Fallopian tube (tissue), 1 donor: ENCODE measurements around a stretch of chr9.

GRCh38 chr9:134220244-134221170 is 84.6 kb downstream of the WDR5 start:
- PRO-cap, result no peak

GRCh38 chr9:134243746-134244314 is 82.4 kb upstream of the RXRA start:
- PRO-cap, result no peak

DNA sequence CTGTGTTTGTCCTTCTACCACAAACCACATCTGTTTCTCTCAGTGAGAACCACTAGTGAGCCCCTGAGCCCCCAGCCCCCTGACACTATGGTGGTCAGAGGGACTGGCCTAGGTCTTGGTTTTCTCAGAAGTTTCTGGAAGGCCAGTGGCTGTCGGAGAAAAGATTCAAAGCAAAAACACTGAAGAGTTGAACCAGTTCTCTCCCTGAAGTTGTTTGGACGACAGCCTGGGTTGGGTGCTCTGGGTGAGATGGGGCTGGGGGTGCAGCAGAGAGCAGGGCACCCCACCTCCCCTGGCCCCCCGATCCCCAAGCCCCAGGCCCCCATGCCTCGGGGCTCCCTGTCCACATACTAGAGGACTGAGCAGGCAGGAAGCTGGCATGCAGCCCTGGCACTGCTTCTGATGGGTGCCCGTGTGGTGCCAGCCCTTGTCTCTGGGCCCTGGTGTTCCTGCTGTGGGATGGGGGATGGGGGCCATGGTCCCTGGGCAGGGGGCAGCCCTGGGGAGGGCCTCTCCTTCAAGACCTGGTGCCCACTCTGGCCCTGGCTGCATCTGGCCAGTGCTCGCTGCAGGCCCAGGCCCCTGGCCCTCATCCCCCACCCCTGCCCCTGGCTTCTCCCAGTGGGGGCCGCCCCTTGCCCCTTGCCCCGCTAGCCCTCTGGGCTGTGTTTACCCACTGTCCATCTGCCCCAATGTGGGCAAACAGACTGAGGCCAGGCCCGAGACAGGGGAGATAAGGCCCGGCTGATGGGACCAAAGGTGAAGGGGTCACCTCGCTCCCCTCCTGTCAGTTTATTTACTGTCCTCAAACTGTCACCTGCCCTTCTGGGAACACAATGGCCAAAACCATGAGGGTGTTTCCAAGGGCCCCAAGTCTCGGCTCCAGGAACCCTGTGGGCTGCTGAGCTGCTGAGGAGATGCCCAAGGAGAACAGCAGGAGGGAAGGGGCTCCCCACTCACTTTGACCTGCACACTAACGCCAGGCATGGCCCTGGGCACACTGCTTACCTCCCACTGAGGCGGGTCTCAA is 67.3 kb upstream of the RXRA start:
- PRO-cap, result no peak

DNA sequence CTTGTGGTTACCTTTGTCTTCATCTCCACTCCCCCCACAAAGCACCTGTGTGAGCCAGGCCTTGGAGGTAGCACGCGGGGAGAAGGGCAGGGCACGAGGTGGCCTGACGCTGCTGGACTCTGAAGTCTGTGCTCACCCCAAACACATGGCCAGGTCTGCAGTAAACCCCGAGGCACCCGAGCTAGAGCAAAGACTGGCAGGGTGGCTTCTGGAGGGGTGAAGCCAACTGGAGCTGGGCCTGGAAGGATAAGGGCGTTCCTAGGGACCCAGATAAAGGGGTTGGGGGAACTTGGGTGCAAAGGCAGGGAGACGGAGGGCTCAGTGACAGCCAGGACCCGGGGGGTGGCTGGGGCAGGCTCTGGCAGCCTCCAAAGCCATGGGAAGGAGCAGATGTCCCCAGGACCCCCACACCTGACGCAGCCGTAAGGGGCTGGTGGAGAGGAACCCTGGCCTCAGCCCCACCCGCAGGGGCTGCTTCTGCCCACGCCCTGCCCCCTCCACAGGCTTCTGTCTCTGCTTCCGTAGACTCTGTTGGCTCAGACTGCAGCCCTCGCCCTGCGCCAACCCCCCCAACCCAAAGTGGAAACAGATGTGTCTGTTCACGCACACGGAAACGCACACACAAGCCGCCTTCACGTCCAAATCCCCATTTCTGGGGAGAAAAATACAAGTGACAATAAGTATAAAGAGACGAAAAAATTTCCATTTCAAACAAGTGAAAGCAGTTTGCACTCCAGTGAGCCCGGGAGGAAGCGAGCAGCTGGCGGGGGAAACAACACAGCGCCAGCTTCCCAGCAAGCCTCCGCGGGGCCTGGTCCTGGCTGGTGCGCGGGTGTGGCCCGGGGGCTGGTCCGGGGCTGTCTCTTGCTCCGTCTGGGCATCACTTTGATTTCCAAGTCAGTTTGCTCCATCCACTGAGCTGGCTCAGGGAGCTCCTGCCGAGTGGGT is 32.7 kb upstream of the RXRA start:
- PRO-cap, result unidirectional peak, plus-strand start at position 736 of the sequence

GRCh38 chr9:134347995-134348909 is 22.0 kb downstream of the RXRA start:
- PRO-cap, result no peak

GRCh38 chr9:134361737-134362579 is 35.7 kb downstream of the RXRA start:
- PRO-cap, result no peak

GRCh38 chr9:134366616-134367328 is 40.5 kb downstream of the RXRA start:
- PRO-cap, result no peak

- PRO-cap, result no peak
Measured at GRCh38 chr9:134373479-134373673, 47.1 kb downstream of the RXRA start.

DNA sequence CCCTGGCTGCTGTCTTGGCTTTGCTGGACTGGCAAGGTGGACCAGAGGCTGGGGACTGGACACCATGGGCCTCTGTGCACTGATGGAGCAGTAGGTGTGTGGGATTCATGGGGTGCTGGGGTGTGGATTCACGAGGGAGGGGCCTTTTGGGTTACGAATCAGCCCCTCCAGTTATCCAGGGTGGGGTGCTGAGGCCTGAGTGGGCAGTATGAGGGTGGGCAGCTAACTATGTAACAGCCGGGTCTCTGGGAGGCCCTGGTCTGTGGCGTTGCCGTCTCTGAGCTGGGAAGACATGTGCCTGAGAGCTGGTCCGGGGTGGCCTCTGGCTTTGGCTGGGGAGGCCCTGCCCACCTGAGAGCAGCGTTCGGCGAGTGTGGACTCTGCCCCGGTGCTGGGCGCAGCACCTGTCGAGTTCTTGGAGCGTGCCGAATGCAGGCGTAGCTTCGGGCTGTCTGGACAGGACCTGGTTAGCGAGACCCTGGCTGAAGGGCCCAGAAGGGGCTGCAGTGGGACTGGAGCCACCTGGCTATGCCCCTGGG is 56.3 kb downstream of the RXRA start:
- PRO-cap, result no peak

GRCh38 chr9:134390261-134391275 is 64.3 kb downstream of the RXRA start:
- PRO-cap, result no peak

DNA sequence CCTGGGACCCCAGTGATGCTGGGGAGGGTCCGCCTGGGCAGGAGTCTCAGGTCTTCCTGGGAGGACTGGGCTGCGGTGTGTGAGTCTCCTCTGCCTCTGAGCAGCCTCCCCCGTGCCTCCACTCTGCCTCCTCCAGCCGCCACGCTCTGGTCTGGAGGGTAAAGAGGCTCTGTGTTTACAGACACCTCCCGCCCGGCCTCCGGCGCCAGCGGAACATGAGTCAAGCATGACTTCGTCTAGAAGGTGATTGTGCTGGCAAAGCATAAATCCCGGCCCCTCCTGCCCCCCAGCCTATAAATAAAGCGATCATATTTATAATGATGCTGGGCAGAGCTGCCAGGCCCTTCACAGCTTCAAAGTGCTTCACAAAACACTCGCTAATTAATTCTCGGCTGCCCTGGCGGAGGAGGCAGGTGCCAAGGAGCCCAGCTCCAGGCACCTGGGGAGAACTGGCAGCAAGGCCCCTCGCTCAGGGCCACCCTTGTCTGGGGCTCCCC is 87.6 kb downstream of the RXRA start:
- PRO-cap, result unidirectional peak, minus-strand start at position 148 of the sequence

- PRO-cap, result no peak
Measured at GRCh38 chr9:134502753-134503303, 138.8 kb upstream of the COL5A1 start.

DNA sequence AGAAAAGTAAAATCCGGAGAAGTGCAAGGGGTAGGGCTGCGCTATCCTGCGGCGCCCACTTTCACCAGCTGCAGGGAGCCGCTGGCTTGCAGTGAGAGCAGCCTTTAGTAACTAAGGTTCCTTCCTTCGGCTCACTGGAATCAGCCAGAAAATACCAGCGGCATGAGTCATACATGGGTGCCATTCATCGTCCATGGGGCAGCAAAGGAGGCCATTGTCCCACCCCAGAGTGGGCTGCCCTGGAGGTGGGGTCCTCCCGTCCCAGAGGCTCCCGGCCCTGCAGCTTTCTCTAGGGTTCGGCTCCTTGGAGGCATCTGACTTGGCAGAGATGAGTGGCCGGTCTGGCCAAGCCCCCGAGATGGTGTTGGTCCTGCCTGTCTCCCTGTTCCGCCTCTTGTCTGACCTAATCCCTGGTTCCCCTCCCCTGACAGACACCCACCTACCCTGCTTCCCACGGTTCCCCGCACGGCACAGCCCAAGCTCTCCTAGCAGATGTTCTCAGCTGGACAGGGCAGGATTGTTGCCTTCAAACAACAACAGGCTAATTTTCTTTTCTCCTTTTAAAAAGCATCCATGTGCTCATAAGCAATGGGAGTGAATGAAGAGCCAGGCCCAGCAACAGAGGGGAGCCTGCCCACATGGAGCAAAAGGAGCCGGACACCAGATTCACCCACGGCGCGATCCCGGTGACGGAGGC is 97.1 kb upstream of the COL5A1 start:
- PRO-cap, result no peak

DNA sequence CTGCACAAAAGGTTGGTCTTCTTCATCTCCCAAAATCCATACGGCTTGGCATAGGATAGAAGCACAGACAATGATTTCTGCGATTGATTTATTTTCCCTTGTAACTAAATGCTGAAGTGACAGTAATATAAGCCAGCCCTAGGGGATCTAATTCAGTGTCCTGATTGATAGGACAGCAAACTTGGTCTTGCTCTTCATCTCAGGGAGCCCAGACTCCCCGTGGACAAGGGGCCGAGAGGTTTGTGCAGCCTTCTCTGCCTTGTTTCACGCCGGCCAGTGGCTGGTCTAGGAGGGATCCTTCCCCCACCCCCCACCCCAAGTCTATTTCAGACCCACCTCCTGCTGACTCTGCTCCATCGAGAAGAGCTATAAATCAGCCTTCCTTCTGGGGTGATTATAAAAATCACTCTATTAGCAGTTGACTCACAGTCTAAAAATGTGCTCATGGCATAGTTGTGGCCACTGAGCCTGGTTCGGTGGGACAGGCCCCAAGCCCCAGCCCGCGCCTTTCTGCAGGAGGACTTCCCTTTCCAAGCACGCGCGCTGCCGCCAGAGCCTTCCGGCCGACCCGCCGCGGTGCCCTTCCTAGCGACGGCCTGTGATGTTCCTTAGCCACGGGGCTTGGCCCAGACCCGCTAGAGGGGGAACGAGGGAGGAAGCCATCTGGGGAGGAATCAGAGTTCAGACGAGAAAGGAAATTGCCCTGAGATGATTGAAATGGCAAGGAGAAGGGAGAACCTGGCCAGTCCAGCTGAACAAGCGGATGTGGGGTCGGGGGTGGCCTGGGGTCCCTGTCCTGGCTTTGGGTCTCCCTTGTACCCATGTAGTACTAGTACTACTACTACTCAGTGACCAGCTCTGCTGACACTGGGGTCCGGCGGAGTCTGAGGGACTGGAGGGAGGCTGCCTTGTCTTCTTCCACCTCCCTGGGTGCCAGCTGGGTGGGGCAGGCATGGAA is 89.6 kb upstream of the COL5A1 start:
- PRO-cap, result no peak

GRCh38 chr9:134640909-134641390 is 653 bp upstream of the COL5A1 start:
- PRO-cap, result no peak

DNA sequence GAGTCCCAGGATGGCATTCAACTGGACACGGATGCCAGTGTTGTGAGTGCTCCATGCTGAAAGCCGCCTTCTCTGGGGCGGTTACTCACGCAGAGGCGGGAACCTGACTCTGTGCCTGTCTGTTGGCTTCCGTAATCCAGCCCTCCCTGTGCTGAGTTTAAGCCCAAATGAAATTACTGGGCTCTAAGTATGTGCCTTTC is 20.2 kb downstream of the COL5A1 start:
- PRO-cap, result no peak

GRCh38 chr9:134692305-134692838 is 50.8 kb downstream of the COL5A1 start:
- PRO-cap, result no peak

GRCh38 chr9:134706786-134707189 is 65.2 kb downstream of the COL5A1 start:
- PRO-cap, result no peak

DNA sequence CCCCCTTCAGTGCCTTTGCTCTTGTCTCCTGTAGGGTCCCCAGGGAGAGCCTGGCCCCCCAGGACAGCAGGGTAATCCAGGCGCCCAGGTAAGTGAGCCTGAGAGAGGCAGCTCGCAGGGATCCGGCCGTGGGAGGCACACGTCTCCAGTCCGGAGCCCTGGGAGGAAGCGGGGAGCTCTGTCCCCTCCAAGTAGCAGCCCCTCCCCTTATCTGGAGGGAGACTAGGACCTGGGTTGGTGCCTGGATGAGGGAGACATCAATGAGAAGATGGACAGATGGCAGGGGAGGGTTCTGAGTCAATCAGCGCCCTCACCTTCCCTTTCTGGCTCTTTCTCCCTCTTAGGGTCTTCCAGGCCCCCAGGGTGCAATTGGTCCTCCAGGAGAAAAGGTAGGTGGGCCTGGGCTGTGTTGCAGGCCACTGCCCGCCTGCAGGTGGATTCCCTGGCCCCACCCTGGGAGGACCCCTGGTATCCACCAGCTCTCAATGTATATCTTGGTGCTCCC is 113.6 kb upstream of the FCN2 start:
- PRO-cap, result no peak

DNA sequence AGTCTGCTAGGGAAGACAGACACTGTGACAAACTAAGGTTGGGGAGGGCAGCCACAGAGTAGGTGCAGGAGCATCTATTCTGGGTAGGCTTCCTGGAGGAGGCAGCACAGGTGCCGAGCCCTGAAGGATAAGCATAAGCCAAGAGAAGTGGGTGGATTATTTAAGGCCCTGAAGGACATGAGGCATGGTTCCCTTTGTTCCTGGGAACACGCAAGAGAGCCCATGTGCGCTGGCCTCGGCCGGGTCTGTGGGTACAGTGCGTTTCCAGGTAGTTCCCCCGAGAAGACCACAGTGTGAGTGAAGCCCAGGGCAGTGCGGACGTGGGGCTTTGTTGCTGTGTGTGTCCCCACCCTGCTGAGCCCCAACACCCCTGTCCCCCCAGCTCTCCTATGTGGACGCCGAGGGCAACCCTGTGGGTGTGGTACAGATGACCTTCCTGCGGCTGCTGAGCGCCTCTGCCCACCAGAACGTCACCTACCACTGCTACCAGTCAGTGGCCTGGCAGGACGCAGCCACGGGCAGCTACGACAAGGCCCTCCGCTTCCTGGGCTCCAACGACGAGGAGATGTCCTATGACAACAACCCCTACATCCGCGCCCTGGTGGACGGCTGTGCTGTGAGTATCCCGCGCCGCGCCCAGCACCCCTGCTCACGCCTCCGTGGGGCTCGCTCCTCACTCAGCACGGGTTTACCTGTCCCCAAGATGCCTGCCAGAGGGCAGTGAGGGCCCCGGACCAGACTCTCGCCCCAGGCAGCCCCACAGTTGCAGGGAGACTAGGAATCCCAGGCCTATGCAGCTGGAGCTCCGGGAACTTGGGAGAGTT is 45.8 kb upstream of the FCN2 start:
- PRO-cap, result no peak